Colon Carcinoma Metastatic in the Lung (tissue), 2 donors: ENCODE measurements around a stretch of chr6.

GRCh38 chr6:170344717-170345304 lies 38.3 kb downstream of the FAM120B start:
- PRO-cap, 2 experiments = no peak in any of the 2 experiments

DNA sequence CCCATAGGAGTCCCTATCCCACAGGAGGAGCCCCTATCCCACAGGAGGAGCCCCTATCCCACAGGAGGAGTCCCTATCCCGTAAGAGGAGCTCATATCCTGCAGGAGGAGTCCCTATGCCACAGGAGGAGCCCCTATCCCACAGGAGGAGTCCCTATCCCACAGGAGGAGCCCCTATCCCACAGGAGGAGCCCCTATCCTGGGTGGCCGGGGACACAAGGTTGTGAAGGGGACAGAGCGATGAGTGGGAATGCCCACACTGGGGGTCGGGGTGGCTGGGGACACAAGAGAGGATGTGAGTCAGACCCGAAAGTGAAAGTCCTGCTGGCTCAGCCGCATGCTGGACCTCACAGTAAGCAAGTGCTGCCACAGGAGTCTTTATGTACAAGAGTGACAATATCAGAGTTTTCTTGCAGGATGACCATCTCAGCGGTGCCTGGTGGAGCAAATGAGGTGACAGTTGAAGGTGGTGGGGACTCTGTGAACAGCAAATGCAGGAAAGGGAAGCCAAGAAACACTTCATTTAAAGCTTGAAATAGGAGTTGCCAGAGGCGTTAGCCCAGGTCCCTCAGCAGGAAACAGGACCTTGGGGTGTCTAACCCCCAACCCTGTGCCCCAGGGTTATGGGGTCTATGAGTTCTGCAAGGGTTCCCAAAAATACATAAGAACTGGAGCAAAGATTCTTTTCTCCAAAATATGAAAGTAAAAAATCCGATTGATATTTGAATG lies 93.6 kb downstream of the PSMB1 start:
- PRO-cap, 2 experiments = no peak in any of the 2 experiments